Mesothelial cell of epicardium (in vitro differentiated cells): Measurements from ENCODE around the genes ATN1 and NANOG.

DNA sequence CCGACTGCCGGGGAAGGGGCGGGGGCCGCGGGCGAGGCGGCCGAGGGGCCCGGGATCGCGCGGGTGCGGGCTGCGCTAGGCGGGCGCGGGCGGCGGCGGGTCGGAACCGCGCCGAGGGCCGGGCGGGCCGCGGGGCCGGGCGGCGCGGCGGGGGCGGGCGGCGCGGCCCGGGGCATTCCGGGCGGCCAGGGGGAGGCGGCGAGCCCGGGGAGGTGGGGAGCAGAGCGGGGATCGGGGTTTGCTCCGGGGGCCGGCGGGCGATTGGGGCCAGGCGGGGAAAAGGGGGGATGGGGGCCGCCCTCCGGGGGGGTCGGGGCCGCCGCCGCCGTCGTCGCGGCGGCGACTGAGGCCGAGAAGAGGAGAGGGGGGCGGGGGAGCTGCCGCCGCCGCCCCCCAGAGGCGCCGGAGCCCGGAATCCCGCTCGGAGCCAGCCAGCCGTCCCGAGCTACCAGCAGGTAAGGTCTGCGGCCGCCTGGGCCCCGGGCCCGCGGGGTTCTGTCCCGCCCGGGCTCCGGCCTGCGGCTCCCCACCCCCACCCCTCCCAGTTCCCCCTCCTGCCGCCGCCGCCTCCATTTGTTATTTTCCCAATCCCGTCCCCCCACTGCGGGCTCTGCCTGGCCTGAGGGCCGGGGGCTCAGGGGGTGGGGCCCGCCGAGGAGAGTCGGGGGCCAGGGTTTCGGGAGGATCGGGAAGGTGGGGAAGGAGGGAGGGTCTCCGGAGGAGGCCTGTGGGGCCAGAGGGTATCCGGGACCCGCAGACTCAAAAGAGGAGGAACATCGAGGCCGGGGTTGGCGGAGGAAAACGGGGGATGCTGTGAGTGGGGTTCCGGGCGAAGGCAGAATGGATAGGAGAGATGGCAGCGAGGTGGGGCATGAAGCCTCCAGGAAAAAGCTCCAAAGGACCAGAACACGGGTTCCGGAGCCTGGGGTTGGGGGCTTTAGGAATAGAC, at the start of gene ATN1:
Gene ATN1, plus strand, starts transcription at position 30 of the 949 bp plus-strand sequence.
- PRO-cap = unidirectional peak, minus-strand start at position 497 of the sequence

DNA sequence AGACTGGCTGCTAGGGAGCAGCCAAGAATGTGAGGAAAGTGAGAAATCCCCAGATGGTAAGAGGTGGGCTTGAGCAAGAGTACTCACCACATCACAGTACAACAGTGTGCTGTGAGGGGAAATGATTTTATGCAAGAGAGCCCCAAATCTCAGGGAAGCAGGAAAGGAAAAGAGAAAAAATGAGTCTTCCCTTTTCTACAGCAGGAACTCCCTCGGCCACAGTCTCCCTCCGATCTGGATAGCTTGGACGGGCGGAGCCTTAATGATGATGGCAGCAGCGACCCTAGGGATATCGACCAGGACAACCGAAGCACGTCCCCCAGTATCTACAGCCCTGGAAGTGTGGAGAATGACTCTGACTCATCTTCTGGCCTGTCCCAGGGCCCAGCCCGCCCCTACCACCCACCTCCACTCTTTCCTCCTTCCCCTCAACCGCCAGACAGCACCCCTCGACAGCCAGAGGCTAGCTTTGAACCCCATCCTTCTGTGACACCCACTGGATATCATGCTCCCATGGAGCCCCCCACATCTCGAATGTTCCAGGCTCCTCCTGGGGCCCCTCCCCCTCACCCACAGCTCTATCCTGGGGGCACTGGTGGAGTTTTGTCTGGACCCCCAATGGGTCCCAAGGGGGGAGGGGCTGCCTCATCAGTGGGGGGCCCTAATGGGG, 7.7 kb downstream of the ATN1 start:
- PRO-cap = no peak

GRCh38 chr12:7499546-7499952, 4.0 kb downstream of the CD163 start:
- PRO-cap = no peak

DNA sequence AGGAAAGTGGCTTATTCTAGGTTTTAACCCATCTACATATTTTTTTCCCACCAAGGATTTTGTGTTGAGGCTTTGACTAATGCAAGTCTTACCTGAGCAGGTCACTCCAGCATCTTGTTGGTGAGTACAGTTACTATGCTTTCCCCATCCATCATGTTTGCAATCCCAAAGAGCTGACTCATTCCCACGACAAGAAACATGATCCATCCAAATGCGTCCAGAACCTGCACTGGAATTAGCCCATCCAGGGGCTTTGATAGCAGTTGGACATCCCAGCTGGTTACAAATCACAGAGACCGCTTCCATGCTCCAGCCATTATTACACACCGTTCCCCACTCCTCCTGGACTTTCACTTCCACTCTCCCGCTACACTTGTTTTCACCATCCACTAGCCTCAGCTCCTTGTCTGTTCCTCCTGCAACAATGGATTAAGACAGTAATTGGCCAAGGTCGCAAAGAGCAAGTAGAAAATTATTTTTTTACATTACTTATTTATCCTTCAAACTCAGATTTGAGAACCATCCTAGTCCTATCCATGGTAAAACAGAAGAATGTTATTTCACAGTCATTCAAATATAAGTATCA, 2.4 kb downstream of the CD163 start:
- PRO-cap = no peak

DNA sequence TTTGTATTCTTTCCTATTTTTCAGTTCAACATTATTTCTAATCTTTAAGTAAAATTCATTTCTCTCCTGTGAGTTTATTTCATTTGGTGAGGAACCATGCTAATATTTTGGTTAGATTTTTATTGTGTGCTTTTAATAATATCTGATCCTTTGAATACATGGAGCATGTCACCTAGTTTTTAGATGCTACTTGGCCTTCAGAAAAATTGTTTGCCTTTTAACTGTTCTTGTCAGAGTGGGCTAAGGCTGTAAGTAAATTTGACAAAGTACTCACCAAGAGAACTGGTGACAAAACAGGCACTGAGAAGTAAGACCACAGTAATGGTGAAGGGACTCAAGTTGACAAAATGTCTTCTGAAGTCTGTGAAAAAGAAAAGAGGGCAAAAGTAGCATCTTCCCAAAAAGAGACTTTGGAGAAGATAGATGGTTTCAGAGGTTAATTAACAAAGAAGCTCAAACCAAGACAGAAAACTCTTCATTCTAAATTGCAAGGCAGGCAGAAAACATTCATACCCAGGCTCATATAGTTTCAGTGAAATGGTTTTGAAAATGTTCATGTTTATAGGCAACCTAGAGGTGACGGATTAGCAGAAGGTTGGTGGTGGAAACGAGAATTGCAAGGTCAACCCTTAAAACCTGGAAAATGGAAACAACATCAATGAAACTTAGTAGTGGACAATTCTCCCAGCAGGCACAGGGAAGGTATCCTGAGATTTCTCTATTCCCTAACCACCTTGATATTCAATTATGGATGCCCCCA, 1.2 kb downstream of the CD163 start:
- PRO-cap = no peak

DNA sequence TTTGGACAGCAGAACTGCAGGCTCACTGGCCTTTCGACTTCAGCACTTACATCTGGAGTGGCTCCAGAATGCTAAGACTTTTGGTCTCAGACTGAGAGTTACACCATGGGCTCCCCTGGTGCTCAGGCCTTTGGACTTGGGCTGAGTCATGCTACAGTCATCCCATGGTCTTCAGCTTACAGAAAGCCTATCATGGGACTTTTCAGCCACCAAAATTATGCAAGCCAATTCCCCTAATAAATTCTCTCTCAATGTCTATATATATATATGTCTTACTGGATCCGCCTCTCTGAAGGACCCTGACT, 9.0 kb upstream of the CD163 start:
- PRO-cap = no peak

DNA sequence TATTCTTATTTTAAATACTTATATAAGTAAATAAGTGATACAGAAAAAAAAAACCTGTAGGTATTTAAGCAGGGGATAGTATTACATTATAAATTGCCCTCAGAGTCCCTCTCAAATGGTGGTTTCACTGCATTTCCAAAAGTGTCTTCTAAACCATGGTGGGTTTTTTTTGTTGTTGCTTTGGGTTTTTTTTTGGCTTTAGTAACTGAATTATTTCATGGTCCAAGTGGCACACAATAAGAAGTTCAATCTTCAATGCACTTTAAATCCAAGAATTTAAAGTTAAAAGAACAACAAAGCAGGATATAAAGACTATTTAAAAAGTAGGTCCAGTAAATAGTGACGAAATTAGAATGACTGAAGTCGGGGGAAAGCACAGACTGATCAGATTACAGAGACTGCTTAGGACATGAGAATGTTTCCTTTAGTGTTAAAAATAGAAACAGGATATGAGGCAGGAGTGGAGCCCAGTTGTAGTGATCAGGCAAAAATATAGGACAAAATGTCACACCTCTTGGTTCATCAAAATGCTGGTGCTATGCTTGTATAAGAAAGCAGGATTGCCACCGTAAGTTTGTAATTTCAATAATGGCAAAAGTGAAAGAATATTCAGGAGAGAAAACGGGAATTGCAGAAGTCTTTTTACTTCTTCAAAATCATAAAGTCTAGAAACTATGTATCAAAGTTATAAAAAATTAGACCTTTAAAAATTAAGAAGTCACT, 52.1 kb upstream of the CD163 start:
- PRO-cap = no peak

- PRO-cap = no peak
Measured at GRCh38 chr12:7788801-7789718, at the start of gene NANOG. Gene NANOG (plus strand): TSS chr12:7789402.

DNA sequence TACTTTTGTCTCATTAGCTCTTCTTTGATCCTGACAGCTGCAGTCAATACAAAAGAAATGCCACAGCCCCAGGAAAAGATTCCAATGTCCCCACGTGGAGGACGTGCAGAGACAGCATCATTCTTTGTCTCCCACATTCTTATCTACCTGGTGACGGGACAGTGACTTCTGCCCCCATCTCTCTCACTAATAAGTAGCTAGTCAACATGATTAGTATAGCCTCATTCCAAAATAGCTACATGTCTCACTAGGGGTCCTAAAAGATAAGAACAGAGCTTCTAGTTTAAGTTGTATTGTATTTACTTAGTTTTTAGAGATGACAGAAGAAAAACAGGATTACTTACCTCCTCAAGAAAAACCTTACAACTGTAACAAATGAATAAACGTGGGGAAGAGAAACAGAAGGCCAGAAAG, 20.9 kb downstream of the SLC2A14 start:
- PRO-cap = no peak

GRCh38 chr12:7932931-7934143, 2.6 kb downstream of the SLC2A3 start:
- PRO-cap = unidirectional peak, plus-strand start at chr12:7933443

GRCh38 chr12:8063909-8064581, 2.1 kb downstream of the C3AR1 start:
- PRO-cap = no peak

GRCh38 chr12:8282009-8282551, 54.7 kb upstream of the FAM90A1 start:
- PRO-cap = no peak

DNA sequence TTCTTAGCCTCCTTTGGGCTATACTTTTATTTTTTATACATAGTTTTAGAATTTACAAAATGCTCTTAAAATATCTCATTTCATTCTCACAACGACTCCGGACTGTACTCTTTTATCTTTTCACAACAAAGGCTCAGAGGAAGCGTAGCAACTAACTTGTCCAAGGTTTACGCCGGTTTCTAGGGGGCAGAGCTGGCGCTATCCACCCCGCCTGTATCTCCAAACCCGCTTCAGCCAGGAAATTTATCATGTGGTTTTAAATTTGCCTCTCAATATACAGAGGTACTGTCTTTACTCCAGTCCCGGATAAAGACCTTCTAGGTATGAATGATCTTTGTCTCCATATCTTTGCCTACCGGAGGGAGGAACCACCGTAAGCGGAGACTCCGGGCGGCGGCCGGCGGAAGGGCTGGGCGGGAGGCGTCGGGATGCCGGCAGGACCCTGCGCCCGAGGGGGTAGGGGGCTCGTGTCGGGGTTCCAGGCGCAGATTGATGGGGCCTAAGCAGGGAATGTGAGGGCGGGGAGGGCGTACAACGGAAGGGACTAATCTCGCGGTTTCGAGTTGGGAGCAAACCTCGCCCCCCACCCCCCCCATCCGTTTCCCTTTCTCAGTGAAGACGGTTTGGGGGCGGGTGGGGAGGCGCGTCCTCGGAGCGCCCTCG, 648 bp upstream of the RIMKLB start:
- PRO-cap = bidirectional peak, plus-strand start at position 609 of the sequence, minus-strand start at position 491 of the sequence

DNA sequence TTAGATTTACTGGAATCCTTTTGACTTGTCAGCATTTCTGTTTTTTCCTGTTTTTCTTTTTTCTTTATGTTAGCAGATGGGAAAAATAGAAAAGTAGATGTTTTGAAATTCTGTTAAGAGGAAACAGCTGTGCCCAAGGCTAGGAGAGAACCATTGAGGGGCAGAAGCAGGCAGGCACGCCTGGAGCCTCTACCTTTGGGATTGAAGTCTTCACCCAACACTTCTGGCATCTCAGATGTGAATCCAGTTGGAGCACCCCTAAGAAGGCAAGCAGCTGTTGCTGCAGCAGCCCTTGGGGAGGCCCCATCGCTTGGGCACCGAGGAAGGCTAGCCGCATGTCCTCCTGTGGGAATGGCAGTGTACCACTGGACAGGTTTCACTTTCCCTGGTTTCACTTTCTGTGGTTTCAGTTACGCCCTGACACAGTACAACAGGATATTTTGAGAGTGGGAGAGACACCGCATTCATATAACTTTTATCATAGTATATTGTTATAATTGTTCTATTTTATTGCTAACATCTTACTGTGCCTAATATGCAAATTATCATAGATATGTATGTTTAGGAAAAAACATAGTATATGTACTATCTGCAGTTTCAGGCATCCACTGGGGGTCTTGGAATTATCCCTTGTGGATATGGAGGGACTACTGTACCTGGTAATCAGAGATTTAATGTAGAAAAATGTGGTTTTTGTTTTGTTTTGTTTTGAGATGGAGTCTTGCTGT, 11.7 kb downstream of the RIMKLB start:
- PRO-cap = no peak

GRCh38 chr12:8775953-8776778, 46.3 kb upstream of the A2ML1 start:
- PRO-cap = no peak

DNA sequence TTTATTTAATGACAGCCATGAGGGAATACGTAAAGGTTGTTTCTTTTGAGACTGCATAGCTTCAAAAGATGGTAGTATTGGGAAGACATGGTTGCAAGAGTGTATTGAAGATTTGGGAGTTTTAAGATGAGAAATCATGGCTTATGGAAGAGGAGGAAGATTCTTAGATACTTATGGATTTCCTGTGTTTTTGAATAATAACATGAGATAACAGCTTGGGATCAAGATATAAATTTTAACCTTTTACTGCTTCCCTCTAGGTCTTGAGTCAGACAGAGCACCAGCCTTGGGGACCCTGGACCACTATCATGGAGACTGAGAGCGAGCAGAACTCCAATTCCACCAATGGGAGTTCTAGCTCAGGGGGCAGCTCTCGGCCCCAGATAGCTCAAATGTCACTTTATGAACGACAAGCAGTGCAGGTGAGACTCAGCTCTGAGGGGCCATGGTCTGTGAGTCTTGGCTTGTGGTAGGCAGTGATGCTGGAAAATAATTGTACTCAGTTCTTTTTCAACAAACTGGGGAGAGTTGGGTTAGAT, 3.1 kb downstream of the PHC1 start:
- PRO-cap = no peak

GRCh38 chr12:8987463-8988162, 1.7 kb upstream of the KLRG1 start:
- PRO-cap = no peak

DNA sequence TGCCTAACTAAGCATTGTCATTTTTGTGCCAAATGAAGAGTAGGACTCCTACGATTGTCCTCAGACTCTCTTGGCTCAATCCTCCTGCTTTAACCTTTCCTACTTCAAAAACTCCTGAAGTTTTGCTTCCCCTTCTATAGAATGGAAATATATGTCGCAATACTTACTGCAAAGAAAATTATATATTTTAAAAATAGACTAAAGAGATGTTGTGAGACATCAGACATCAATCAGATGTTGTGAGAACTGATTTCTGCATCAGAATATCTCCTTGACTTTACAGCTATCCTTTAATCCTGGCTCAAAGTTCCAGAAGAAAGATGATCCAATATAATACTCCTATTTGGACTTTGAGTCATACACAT, 48.9 kb downstream of the A2M start:
- PRO-cap = no peak

- PRO-cap = no peak
Measured at GRCh38 chr12:9113123-9113775, 2.5 kb downstream of the A2M start.

DNA sequence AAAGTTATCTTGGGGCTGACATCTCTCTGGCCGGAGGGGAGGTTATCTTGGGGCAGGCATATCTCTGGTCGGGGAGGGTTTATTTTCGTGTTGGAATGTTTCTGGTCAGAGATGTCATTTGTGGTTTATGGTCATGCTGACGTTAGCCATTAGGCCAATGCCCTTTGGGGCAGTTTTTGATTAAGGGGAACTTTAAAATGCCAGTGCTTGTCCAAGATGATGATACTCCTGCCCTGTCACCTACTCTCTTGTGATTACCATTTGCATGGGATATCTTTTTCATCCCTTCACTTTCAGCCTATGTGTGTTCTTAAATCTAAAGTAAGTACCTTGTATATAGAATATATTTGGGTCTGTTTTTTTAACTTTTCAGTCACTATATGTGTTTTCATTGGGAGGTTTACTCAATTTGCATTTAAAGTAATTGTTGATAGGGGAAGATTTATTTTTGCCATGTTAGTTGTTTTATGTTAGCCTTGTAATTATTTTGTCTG, 29.1 kb upstream of the A2M start:
- PRO-cap = no peak